Karpas-422 (cell line): ENCODE measurements around the genes ATXN2, BRAP and HECTD4.

GRCh38 chr12:110546594-110547008 lies 36.5 kb downstream of the PPTC7 start:
- PRO-cap: no peak
- RAMPAGE, long total RNA: no peak

- PRO-cap: no peak
- RAMPAGE, long total RNA: no peak
These were observed 346 bp upstream of the PPTC7 start for GRCh38 chr12:110583563-110583765.

GRCh38 chr12:110928879-110929028 lies 8.4 kb upstream of the MYL2 start:
- PRO-cap: no peak
- RAMPAGE, long total RNA: no peak

GRCh38 chr12:111407976-111408720 lies 2.4 kb downstream of the SH2B3 start:
- PRO-cap: no peak
- RAMPAGE, long total RNA: no peak

- PRO-cap: no peak
- RAMPAGE, long total RNA: no peak
These were observed 32.8 kb downstream of the SH2B3 start for GRCh38 chr12:111438347-111439155.

DNA sequence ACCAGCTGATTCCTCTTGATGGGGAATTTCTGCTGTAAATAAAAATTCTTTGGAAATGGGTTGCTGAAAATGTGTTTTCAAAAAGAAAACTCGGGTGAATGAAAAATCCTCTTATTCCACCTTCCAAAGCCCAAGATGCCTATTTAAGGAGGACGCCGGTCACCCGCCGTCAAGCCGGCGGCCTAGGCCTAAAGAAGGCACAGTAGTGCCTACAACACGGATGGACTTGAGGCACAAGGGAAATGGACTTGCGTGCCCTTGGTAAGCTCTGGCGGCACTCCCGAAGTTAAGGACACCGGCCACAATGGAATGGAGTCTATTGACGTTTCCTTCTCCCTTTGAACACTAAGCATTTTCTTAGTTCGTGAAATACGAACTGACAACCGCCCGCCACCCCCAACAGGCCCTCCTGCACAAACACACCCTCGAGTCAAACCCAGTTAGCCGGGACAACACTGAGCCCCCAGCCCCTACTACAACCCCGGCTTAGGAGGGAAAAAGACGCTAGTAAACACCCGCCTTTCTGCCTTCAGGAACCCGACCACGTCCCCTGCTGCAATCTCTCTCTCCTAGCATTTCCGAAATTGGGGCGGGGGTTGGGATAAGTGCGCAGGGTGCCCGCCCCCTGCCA lies 1.8 kb downstream of the ATXN2 start:
- PRO-cap: no peak
- RAMPAGE, long total RNA: no peak

DNA sequence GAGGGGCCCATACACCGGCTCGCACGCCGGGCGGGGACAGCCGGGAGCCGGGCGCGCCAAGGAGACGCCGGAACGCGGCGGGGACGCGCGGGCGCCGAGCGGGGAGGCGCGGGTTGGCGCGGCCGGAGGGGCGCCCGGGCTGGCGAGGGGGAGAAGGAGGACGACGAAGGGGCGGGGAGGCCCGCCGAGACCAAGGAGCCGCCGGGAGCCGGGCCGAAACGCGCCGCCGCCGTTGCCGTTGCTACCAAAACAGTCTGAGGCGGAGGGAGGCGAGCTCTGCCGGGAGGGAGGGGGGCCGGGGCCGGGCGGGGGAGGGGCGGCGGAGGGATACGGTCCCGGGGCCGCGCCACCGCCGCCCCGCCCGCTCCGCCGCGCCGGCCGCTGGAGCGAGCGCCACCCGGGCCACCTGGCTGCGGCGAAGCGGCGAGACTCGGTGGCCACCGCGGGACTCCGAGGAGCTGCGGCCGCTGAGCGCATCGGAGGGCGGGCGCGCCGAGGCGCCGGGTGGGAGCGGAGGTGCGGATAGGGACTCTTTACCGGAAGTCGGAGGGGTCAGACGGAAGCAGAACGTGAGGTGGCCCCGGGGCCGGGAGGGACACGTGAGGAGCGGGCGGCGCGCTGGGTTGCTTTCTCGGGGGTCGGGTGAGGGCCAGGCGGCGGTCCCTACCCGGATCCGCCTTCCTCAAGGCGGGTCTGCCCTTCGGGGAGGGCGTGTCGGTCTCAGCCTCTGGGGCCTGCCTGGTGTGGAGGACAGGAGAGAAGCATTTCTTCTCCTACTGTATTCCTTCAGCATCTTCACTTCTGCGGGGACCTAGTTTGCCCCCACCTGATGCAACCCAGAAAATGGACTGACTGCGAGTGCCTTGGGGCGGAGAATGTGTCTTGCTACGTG lies at the start of gene ATXN2:
Gene ATXN2 (minus strand): TSS at position 278 of the 892 bp plus-strand sequence.
- PRO-cap: bidirectional peak, plus-strand start at position 626 of the sequence, minus-strand start at position 259 of the sequence
- RAMPAGE, long total RNA: no peak

DNA sequence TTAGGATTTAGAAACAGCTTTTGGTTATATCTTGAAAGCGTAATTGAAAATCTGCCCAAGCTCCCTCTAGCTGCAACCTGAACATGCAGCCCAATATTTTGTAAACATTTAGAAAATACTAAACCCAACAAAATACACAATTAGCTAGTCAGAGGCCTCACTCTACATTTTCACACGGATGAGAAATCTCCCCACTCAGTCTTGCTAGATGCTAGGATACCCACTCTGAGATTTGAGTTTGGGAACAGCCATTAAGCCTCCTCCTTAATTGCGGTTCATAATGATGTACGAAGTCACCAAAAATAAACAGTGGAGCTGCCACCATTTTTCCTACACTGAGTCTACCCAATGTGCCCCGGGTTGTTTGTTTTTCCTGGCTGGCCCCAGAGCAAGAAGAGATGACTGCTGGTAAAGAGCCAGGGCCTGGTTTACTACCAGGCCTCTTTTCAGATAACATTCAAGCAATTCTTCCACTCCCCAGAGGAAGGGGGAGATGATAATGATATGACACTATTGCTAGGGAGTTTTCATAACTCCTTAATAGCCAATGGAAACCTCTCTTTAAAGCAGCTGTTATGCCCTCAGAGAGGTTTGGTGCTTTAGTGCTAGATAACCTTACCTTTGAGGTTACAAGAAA lies 42.4 kb downstream of the BRAP start:
- PRO-cap: no peak
- RAMPAGE, long total RNA: no peak

- PRO-cap: no peak
- RAMPAGE, long total RNA: no peak
These were observed 4.2 kb downstream of the BRAP start for GRCh38 chr12:111681432-111682001.

DNA sequence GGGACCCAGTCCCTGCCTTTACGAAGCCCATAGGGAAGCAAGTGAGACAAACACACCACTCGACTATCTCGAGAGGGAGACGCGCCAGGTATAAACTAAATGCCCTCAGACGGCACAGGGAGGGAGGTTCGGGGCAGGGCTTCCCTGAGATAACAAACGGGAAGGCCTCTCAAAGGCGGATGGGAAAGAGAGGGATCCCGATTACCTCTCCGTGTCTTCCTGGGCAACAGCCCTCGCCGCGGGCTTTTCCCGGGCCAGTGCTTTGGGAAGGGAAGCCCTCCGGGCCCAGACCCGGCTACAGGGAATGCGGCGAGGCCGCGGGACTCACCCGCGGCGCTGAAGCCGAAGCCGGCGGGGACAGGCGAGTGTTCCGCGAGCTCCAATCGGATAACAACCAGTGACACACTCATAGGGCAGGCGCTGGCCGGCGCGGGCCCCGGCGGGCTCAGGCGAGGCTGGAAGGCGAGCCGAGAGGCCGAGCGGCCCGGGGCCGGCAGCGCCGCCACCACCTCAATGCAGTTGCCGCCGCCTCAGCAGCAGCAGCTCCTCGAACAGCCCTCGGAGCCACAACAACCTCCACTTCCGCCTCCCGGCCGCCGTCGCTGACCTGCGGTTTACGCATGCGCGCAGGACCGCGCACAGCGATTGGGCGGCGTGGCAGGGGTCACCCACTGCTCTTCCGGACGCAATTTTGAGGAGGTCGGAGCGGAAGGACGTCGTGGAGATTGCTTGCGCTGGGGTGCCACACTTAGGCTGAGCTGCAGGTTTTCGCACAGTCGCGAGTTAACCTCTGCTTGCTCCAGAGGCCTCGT lies at the start of gene BRAP:
Gene BRAP (minus strand): TSS at position 574 of the 812 bp plus-strand sequence.
- PRO-cap: bidirectional peak, plus-strand start at position 694 of the sequence, minus-strand start at position 553 of the sequence
- RAMPAGE, long total RNA: start-site peak on the plus strand centred at position 708 of the sequence, 28 bp wide, 49 and 38 reads in 2 replicates

DNA sequence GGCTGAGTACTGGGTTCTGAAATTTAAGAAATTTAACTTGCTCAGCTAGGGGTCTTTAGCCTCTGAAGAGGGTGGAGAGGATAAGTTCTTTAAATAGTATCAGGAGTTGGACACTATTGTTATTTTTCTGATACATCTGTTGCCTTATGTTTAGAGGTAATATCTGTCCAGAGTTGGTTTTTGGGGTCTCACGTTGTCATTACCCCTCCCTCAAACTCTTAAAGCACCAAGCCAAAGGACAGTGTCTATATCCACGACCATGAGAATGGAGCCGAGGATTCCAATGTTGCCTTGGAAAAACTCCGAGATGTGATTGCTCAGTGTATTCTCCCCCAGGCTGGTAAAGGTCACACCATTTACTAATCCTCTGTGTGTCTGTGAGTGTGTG lies 46.6 kb downstream of the MAPKAPK5 start:
- PRO-cap: no peak
- RAMPAGE, long total RNA: no peak

- PRO-cap: no peak
- RAMPAGE, long total RNA: no peak
These were observed 30.2 kb downstream of the NAA25 start for GRCh38 chr12:112078089-112078990.

GRCh38 chr12:112116162-112116943 lies 7.8 kb upstream of the NAA25 start:
- PRO-cap: no peak
- RAMPAGE, long total RNA: no peak

DNA sequence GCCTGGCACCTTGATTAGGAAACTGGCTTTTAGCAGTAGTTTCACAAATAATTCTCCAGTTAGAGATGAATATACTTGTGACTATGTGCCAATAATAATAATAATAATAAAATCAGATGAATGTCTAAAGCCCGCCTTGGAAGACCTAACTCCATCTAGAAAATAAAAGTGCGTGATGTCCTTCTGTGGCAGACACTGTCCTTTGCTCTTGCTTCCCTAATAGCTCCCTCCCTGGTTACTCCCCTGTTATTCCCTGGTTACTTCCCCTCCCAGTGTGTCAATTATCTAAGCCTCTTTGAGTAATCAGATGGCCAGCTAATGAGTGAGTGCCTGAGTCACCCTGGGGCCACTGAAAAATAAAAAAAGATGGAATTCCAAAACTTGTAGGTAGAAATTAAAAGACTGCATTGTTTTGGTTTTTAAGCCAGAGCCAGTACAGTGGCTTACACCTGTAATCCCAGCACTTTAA lies 8.4 kb upstream of the TRAFD1 start:
- PRO-cap: no peak
- RAMPAGE, long total RNA: no peak

GRCh38 chr12:112167068-112168167 lies 42.1 kb downstream of the TRAFD1 start:
- PRO-cap: no peak
- RAMPAGE, long total RNA: no peak

DNA sequence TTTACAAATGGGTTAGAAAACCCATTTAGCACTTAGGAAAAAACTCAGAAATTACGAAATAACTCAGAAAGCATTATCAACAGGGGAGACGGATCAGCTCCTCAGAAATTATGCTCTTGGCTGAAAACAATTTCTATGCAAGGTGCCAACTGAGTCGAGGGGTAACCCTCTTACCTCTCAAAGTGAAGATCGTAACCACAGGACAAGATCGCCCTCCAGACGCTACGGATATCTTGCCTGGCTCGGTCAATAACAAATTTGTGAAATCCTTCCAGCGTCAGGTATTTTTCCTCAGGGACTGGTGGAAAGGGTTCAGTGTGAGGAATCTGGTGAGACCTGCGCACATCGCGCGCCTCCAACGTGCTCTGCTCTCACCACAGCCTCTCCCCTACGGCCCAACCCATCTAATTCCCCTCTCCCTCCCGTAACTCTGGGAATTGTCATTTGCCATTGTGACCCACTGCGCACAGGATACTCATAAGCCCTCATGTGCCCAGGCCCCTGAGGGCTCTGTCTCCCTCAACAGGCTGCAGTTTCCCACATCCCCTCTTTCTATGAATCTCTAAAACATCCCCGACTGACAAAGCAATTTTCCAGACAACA lies 50.3 kb downstream of the TRAFD1 start:
- PRO-cap: no peak
- RAMPAGE, long total RNA: no peak

DNA sequence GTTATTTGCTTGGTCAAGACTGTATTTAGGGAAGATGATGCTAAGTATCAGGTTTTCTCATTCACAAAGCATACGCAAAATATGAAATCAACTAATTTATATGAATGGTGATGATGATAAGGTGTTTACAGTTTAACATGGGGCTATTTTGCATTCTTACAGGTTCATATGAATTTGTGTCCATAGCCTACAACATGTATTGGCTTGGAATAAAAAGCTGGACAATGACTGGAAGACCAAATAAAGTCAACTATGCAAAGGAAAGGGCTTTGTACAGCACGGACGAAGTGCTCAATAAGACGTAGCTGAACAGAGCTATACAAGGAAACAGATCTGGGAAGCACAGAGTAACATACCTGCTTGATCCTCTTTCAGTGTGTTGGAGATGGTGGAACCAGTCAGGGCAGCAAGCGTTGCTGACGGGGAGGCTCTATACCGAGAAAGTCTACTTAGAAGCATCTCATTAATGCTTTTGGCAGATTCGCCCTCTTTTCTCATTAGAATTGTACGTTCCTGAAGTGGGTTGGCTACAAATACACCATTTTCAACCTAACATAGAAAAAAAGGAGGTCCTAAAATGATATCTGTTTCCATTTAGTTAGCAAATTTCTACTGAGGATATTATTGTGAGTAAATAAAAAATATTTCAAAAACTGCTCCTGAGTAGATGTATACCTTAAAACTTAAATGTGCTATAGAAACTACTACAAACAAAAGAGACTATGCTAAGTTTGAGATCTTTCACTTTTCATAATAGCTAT lies 99.3 kb downstream of the HECTD4 start:
- PRO-cap: no peak
- RAMPAGE, long total RNA: no peak

DNA sequence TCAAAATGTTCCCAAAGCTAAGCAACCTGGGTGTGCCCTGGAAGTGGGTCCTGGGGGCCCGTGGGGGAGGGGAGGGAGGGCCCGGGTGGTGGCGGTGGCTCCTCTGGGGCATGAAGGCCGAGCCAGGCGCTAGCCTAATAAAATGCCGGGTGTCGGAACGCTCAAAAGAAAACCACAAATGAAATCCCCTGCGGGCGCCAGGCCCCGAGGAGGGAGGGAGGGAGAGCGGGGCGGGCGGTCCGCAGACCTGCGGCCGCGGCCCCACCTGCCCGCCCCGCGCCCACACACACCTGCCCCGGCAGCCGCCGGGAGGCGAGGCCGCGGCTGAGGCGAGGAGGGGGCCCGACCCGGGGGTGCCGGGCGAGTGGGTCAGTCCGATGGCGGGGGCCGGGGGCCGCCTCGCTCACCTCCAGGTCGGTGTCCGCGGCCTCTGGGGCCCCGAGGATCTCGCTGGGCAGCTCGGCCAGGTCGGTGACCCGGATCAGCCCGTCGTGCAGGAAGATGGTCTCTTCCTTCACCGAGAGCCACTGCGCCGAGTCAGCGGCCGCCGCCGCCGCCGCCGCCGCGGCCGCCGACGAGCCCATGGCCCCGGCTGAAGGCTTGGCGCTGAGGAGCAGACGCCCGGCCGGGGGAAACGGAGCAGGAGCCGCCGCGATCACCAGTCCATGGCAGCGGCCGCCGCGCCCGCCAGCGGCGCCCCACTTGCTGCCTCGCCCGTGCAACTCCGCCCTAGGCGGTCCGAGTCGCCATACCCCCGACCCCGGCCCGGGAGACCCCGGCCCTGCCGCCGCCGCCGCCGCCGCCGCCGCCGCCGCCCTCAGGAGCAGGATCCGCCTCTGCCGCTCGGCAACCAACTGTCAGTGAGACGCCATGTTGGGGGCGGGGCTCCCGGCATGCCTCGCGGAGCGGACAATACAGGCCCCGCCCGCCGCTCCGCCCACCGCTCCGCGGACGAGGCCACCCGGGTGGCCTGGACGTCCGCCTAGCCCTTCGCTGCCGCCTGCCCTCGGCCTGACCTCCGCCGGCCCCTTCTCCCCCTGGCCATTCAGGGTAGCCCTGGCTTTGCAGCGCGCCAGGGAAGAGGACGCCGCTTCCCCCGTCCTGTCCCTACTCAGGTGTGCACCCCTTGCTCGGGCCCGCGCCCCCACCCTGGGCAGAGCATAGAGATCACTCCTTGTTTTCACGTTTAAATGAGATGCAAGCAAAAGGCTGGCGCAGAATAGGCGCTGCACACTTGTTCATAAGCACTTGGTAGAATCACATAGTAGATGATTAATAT lies at the start of gene HECTD4:
Gene HECTD4 (minus strand): TSS at position 887 of the 1,279 bp plus-strand sequence.
- PRO-cap: bidirectional peak, plus-strand start at position 938 of the sequence, minus-strand start at position 862 of the sequence
- RAMPAGE, long total RNA: no peak

DNA sequence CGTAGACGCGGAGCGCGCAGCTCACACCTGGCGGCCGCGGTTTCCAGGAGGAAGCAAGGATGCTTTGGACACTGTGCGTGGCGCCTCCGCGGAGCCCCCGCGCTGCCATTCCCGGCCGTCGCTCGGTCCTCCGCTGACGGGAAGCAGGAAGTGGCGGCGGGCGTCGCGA lies 162 bp upstream of the PTPN11 start:
- PRO-cap: bidirectional peak, plus-strand start outside the sequence, minus-strand start at position 138 of the sequence
- RAMPAGE, long total RNA: no peak

GRCh38 chr12:112450111-112450676 lies 31.4 kb downstream of the PTPN11 start:
- PRO-cap: no peak
- RAMPAGE, long total RNA: no peak